HT1080 (cell line): ENCODE data around the genes TBC1D10B and DCTPP1.

DNA sequence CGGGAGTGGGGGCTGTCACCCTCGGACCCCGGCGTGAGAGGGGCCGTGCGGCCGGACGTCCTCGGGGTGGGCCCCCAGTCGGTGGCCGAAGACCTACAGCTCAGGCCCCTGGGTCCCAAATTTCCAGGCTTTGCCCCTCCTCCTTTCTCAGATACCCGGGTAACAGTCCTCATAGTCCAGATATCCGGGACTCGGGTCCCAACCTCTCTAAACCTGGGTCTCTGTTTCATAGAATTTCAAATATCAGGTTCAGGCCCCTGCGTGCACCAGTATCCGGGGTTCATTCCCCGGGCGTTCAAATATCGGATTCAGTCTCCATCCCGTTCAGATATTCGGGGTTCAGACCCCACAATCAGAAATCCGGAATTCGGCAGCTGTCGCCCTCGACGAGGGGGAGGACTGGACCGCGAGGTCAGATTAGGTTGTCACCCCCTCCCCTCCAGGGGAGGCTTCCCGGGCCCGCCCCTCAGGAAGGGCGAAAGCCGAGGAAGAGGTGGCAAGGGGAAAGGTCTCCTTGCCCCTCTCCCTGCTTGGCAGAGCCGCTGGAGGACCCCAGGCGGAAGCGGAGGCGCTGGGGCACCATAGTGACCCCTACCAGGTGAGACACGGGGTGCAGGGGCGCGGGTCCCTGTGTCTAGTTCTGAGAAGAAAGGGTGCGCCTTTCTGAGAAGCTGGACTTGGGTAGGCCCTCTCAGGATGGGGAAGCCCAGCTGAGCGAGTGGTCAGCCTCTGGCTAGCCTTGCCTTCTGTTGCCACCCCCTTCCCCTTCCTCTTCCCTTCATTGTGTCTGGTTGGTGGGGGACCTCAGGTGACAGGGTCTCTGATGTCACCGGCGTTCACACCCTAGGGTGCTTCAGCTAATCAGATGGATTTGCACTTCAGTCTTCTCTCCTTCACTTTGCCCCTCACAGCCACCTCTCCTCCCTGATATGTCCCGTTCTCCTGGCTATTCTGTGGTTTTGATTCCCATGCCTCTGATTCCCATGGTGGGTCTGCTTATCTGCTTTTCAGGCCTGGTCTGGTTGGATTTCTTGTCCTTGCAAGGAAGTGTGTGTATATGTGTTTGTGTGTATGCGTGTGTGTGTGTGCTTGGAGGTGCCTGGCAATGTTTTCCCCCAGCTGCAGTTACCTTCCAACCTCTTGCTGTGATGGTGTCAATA lies 763 bp downstream of the TAOK2 start:
RAMPAGE:
- cytosol, long total RNA: no peak
- long total RNA: no peak
- nucleus, long total RNA: no peak

DNA sequence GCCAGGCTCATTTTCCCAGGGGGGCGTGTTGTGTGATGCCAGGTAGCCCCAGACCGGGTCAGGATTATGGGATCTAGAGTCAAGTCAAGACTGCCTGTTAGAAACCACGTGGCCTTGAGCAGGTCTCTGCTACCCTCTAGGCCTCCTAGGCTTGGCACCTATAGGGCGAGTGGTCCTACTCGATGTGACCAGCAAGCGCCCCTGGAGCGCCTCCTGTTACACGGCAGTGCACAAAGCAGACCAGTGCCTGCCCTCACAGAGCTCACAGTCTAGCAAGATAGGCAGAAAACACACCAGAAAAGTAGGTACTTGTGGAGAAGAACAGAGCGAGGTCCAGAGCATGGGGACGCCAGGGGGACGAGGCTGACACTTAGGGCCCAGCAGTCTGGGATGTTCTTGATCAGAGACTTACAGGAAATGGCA lies 5.8 kb downstream of the INO80E start:
RAMPAGE:
- cytosol, long total RNA: no peak
- long total RNA: no peak
- nucleus, long total RNA: no peak

DNA sequence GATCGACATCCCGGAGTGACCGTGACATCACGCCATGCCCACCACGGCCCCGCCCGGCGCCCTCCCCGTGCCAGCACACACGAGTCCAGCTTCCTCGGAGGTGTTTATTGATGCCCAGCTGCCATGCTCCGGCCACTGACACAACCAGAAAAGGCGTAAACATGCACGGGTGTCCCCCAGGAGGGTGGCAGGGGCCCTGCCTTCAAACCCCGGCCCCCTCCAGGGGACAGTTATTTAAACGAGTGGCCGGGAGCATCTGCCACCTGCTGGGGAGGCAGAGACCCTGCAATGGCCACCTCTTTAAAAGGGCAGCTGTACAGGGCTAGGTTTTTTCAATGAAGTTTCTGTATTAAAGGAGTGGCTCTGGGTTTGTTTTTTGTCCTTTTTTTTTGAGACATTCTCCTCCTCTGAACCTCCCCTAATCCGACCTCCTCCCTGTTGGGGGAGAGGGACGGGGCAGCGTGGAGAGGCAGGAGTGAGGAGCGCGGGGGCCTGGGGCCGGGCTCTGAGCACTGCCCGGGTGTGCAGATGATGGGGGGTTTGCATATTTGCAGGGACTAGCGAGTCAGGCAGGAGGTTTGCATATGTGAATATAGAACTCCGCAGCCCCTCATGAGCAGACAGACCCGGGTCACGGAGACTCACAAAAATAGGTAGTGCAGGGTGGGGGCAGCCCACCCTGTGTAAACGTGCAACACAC lies 5.3 kb downstream of the DOC2A start:
RAMPAGE:
- cytosol, long total RNA: no peak
- long total RNA: no peak
- nucleus, long total RNA: no peak

RAMPAGE:
- cytosol, long total RNA: no peak
- long total RNA: no peak
- nucleus, long total RNA: no peak
Observed at GRCh38 chr16:30069780-30070749, 4.5 kb downstream of the ALDOA start.

GRCh38 chr16:30072993-30073515 lies 2.7 kb upstream of the PPP4C start:
RAMPAGE:
- cytosol, long total RNA: no peak
- long total RNA: no peak
- nucleus, long total RNA: no peak

DNA sequence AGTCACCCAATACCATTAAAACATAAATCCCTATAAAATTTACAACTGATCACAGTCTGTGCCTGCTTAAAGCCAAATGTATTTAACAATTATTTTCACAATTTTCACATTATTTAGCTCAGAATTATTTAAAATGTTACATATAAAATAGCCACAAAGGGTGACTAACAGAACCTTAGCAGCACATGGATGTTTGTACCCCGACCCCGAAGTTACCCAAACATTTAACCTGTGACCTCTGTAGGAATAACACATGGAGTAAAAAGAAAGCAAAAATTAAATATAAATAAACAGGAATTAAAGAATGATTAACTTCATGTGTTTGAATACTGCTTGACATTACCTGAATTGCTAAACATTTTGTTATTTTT lies 27.9 kb upstream of the NPIPB13 start:
RAMPAGE:
- cytosol, long total RNA: no peak
- long total RNA: no peak
- nucleus, long total RNA: no peak

GRCh38 chr16:30355608-30356089 lies 541 bp upstream of the CD2BP2 start:
RAMPAGE:
- cytosol, long total RNA: start-site peak on the plus strand at chr16:30355915-30355924, 24 and 15 reads in 2 replicates
- long total RNA: no peak
- nucleus, long total RNA: start-site peak on the plus strand at chr16:30355915-30355939, 9 and 19 reads in 2 replicates

GRCh38 chr16:30368970-30369815 lies 1.1 kb downstream of the TBC1D10B start:
RAMPAGE:
- cytosol, long total RNA: no peak
- long total RNA: no peak
- nucleus, long total RNA: no peak

DNA sequence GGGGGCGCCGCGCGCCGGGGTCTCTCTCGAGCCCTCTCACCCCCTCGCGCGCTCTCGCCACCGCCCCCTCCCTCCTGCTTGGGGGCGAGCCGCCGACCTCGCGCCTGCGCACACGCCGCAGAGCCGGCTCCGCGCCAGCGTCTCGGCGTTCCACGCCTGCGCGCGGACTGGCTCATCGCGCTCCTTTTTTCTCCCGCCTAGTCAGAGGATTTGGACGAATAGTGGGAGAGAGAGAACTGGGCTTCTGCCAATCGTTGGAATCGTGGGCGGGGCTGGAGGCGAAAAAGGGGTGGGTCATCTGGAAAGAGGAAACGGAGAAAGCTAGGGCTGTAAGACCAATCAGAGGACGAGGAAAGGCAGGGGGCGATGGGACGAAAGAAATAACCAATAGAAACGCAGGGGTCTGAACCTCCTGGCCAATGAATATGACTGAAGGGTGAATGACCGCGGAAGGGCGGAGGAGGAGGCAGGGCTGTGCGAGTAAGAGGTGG lies at the start of gene TBC1D10B:
Gene TBC1D10B (minus strand): TSS at position 144 of the 491 bp plus-strand sequence.
RAMPAGE:
- cytosol, long total RNA: no peak
- long total RNA: no peak
- nucleus, long total RNA: no peak

DNA sequence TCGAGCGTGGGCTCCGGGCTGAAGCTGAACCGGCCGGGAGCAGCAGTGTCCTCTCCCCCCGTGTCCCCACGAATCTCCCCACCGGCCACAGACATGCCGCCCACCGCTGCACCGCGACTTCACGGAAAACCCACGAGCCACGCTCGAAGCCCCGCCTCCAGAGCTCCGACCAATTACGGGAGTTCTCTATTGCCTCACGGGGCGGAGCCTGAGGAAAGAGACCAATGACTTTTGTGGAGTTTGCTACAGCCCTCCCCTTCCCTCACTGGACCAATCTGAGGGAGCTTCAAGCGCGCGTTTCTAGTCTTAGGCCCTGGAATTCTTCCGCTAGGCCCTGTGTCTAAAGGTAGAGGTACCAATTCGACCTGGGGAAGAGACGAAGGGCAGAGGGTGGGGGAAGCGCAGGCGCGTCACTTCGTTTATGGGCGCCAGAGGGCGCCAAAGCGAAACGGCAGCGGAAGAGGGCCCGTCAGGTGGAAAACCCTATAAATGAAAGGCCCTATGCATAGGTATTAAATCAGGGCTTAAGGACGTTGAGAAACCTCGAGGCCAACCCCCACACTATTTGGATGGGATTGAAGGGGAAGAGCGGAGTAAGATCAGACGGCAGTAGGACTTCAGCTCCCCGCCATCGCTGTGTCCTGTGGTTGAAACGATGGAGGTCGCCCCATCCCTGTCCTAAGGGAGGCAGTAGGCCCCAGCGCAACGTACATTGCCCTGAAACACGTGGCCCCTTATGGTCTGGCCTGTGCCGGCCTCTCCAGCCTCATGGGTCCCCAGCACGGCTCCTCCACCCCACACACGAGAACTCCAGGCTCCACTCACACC lies at the start of gene DCTPP1:
Gene DCTPP1 (minus strand): TSS at position 145 of the 828 bp plus-strand sequence.
RAMPAGE:
- cytosol, long total RNA: no peak
- long total RNA: start-site peak on the minus strand centred at position 110 of the sequence, 17 bp wide, 38 reads
- nucleus, long total RNA: no peak

DNA sequence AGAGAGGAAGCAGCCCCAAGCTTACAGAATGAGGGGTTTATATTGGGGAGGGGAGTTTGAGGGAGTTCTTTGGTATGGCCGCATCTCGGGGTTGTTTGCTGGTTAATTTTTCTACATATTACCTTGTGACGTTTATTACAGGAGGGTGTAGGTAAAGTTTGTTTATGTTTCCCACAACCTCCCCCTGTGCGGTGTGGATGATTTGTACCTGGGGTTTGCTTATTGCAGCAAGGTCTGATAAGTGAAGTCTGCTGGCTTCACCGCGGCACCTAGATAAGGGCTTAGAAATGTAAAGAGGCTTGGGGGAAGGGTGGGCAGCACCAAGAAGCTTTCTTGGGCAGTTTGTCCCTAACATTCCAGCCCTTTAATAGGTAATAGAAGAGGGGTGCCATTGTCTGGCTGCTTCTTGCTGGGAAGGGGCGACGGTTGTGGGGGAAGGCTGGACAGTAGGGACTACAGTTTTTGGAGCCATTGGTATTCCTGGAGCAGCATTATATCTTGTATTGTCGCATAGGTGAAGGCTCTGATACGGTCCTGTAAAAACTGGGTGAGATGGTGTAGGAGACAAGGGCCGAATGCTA lies 7.3 kb upstream of the ZNF747 start:
RAMPAGE:
- cytosol, long total RNA: no peak
- long total RNA: no peak
- nucleus, long total RNA: no peak

RAMPAGE:
- cytosol, long total RNA: no peak
- long total RNA: no peak
- nucleus, long total RNA: no peak
Observed at GRCh38 chr16:30603573-30604849, 6.2 kb downstream of the ZNF689 start.

GRCh38 chr16:30649599-30650073 lies 1.1 kb upstream of the PRR14 start:
RAMPAGE:
- cytosol, long total RNA: no peak
- long total RNA: no peak
- nucleus, long total RNA: no peak

DNA sequence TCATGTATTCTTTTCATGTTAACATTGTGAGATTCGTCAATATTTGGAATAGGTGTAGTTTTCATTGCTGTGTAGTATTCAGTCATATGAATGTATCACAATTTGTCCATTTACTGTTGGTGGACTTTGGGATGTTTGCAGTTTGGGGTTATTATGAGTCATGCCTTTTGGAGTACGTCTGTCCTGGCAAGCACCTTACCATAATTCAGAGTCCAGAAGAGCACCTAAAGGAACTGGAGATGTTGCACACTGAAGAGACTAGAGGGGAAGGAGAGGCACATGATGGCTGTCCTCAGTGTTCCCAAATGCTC lies 3.1 kb upstream of the PHKG2 start:
RAMPAGE:
- cytosol, long total RNA: no peak
- long total RNA: no peak
- nucleus, long total RNA: no peak

DNA sequence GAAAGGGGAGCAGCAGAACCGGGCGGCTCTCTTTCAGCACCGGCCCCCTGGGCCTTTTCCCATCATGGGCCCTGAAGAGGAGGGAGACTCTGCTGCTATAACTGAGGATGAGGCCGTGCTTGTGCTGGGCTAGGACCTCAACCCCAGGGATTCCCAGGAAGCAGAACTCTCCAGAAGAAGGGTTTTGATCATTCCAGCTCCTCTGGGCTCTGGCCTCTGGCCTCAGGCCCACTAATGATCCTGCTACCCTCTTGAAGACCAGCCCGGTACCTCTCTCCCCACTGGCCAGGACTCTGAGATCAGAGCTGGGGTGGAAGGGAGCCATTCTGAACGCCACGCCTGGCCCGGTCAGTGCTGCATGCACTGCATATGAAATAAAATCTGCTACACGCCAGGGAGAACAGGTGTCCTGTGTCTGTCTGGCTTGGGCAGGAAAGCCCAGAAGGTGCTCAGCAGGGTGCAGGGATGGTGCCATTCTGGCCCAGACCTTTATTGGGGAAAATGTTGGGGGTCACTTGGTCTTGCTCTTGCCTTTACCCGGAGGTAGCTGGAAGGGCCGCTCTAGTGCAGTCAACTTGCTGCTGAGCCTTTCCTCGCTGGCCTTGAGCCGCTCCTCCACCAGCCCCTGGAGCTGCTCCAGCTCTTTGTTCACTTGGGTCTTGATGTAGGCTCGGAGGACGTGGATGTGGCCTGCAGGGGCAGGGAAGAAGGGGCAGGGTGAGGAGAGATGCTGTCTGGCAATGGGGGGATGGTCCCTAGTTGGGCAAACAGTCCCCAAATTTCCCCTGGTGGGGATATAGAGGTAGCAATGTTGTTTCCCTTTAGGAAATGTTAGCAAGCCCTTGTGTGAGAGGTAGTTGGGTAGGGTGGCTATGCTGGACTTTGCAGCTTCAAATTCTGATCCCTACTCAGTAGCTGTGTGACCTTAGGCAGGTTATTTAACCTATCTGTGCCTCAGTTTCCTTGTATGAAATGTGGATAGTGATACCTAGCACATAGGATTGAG lies 4.6 kb downstream of the CFAP119 start:
RAMPAGE:
- cytosol, long total RNA: no peak
- long total RNA: no peak
- nucleus, long total RNA: no peak

DNA sequence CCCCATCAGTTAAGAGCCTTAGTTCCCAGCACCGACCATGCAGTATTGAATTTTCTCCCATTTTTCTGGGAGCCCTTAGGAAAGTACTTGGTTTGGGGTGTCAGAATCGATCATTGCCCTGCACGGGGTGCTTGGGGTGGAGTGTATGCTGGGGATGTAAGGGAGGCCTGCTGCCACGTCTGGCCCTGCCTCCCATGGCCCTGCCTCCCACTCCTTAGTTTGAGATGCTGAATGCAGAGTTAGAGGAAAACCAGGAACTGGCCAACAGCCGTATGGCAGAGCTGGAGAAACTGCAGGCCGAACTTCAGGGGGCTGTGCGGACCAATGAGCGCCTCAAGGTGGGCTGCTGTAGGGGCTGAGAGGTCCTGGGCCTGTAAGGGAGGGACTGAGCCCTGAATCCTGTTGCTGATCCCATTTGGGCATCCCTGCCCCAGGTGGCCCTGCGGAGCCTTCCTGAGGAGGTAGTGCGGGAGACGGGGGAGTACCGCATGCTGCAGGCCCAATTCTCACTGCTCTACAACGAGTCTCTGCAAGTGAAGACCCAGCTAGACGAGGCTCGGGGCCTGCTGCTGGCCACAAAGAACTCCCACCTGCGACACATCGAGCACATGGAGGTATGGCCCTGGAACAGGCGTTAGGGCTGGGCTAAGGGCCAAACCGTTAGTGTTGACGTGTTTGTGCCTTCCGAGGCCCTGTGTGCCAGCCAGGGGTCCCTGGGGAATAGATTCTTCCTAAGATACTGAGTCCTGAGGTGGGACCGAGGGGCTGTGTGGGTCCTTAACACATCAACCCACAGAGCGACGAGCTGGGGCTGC lies 4.0 kb downstream of the RNF40 start:
RAMPAGE:
- cytosol, long total RNA: no peak
- long total RNA: no peak
- nucleus, long total RNA: no peak

GRCh38 chr16:30774974-30775270 lies 12.1 kb downstream of the ZNF629 start:
RAMPAGE:
- cytosol, long total RNA: no peak
- long total RNA: no peak
- nucleus, long total RNA: no peak

DNA sequence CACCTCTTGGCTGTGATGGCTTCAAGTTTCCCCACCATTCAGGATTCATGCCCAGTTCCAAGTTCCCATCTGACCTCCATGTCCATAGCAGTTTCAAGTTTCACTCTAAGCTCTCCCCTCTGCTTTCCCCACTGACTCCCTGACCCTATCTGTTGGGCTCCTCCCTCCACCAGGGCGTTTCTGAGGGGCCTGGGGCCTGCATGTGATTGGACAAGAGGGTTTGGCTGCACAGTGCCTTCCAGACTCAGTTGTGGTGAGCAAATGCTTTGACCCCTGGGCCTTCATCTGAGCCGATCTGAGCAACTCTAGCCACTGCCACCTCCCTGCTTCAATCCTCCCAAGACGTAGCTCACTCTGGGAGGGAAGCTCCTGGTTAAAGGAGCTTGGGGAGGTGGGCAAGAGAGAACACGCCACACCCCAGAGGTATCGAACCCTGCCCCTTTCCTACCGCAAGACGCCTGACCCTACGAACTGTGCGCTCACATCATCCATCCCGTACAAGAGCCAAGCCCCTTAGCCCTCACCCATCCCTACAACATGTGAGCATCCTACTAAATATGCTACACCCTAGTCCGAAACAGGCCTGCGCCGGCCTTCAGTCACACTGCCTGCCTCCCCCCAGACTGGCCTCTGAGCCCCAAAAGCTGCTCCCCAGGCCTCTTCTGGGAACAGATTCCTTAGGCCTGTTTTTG lies 8.2 kb downstream of the ZNF629 start:
RAMPAGE:
- cytosol, long total RNA: no peak
- long total RNA: no peak
- nucleus, long total RNA: no peak

RAMPAGE:
- cytosol, long total RNA: no peak
- long total RNA: no peak
- nucleus, long total RNA: no peak
Observed at GRCh38 chr16:30876853-30877371, 17.0 kb downstream of the BCL7C start.

RAMPAGE:
- cytosol, long total RNA: no peak
- long total RNA: no peak
- nucleus, long total RNA: no peak
Observed at GRCh38 chr16:30921424-30922023, 1.8 kb upstream of the FBXL19 start.